Left lung (tissue), 1 donor: ENCODE data around the gene DIS3L2.

DNA sequence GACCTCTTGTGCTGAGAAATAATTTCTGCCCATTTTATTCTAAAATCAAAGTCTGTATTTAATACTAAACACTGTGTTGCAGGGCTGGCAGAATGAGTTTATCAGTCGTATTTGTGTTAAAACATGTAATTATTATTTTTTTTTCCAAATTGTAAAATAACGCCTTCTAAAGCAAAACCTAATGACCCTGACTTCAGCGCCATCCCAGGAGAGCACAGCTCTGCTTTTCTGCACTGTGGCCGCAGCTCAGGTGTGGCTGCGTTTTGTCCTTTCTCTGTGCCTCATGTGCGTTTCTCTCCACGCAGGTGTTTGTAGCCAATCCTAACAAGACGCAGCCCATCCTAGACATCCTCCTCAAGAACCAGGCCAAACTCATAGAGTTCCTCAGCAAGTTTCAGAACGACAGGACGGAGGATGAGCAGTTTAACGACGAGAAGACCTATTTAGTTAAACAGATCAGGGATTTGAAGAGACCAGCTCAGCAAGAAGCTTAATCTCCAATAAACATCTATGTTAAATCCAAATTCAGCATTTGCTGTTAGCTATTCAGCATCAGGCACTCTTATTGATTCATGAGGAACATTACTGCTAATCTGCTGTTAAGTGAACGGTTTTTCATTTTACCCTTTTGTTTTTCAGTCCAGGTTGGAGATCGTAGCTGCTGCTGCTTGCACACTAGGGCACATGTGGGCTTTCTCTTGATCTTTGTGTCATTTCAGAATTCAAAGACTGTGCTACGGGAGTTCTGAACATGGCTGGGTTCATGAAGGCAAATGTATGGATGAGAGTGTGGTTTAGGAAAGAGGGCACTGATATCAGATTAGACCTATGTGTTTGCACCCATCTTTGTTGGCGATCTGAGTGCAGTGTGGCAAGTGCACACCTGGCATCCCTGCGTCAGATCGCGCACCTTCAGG is 46.3 kb upstream of the ITM2C start:
- PRO-cap: no peak

- PRO-cap: no peak
These were observed 3.3 kb downstream of the ITM2C start for GRCh38 chr2:230867882-230868513.

- PRO-cap: no peak
These were observed 22.8 kb downstream of the GPR55 start for GRCh38 chr2:230902225-230902611.

GRCh38 chr2:230932469-230933128 is 7.6 kb upstream of the GPR55 start:
- PRO-cap: bidirectional peak, plus-strand start at chr2:230932833, minus-strand start at chr2:230932717

DNA sequence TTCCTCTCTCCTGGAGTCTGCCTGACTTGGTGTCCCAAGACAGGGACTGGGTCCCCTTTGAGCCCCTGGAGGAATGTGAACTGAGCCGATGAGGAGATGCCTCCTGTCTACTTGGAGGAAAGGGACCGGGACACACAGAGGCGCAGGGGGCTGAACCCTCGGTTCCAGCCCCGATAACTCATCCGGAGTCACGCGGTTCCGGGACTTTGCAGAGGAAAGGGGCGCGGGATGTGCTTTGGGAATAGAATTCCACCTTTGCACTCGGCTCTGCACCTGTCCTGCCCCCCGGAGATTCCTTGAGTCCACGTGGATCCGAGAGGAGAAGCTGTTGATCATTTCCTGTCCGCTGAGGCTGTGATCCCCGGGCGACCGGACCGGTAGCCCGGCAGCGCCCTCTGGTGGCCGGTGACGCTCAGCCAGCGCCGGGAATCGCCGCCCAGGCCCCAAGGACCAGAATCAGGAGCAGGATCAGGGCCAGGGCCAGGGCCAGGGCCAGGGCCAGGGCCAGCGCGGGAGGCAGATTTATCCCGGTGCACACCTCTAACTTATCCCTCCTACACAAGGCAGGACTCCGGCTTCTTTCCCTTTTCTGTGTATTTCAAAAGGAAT is 8.8 kb upstream of the SPATA3 start:
- PRO-cap: no peak

GRCh38 chr2:231036007-231036553 is 1.2 kb upstream of the C2orf72 start:
- PRO-cap: no peak

DNA sequence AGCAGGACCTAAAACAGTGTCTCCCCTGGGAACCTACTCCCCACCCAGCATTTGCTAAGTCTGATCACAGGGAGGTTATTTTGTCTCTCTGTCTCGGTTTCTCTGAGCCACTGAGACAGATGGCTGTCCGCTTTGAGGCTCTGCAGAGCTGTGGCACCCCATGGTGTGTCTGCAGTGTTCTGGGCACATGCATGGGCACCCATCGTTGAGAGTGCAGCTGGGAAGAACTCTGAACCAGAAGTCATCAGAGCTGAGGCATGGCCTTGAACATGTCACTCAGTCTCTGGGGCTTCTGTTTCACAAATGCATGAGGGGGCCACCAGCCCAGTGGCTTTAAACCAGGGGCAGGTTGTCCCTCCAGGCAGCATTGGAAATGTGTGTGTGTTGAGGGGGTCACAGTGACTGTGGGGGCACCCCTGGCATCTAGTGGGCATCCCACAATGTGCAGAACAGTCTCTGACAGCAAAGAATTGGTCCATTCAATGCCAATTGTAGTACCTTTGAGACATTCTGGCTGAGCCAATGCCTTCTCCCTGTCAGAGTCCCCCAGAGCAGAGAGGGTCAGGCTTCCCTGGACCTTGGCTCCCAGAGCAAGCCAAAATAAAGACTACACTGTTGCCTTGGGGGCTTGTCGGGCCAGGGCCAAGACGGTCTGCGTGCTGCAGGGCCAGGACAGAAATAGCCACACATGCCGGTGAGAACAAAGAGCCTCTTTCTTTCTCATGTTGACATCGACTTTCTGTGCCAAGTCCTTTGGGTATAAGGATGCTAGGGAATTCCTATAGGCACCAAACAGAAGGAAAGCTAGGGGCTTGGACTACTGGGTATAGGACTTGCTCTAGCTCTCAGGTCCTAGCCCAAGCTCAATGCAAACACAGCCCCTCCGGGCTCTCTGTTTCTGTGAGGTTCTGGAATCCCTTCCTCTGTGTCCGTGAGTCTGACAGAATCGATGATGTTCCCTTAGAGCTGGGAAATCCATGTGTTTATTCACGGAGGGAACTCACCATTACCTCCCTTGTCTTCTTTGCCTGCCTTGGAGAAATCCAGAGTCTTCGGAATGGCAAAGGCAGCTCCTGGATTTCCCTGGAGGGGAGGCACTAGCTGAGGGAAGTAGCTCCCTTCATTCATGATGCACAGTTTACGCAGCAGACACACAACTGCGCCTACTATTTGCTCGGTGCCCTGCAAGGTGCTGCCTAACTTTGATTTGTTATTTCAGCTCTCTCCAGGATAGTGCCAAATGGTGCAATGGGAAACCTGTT is 9.1 kb upstream of the PSMD1 start:
- PRO-cap: no peak

GRCh38 chr2:231199223-231199629 is 795 bp downstream of the ARMC9 start:
- PRO-cap: no peak

DNA sequence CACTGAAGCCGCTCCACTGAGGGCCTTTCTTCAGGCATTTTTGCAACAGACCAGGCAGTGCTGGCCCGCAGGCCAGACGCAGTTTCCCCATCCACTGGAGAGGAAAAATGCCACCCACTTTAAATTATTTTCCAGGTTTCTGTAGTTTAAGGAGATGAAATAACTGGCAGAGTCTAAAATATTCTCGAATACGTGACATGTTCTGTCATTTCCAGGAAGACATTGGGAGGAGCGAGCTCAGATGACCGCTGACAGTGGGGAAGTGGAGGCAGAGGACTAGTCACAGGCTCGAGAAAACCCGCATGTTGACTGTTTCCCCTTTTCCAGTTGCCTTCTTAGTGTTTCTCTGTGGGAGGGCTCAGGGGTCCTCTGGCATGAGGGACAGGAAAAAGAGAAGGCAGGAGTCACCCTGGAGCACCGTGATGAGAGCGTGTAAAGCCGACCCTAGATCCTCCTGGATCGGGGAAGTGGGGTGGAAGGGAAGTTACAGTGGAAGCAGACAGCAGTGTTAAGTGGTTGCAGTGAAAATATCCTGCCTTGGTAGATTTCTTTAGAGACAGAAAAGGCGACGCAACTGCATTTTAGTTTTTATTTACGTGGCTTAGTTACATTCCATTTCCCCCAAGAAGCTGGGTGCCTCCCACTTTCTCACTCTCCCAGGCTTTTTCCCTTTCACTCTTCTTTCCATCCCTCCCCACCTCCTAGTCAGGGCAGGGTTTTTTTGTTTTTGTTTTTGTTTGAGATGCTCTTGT is 53.1 kb upstream of the B3GNT7 start:
- PRO-cap: no peak

- PRO-cap: no peak
These were observed 1.6 kb downstream of the B3GNT7 start for GRCh38 chr2:231396989-231397571.

- PRO-cap: no peak
These were observed 11.6 kb downstream of the NCL start for GRCh38 chr2:231452593-231453263.

- PRO-cap: bidirectional peak, plus-strand start at chr2:231483712, minus-strand start at chr2:231483544; bidirectional peak, plus-strand start at chr2:231483913, minus-strand start at chr2:231484014
These were observed 19.4 kb upstream of the NCL start for GRCh38 chr2:231483436-231484424.

DNA sequence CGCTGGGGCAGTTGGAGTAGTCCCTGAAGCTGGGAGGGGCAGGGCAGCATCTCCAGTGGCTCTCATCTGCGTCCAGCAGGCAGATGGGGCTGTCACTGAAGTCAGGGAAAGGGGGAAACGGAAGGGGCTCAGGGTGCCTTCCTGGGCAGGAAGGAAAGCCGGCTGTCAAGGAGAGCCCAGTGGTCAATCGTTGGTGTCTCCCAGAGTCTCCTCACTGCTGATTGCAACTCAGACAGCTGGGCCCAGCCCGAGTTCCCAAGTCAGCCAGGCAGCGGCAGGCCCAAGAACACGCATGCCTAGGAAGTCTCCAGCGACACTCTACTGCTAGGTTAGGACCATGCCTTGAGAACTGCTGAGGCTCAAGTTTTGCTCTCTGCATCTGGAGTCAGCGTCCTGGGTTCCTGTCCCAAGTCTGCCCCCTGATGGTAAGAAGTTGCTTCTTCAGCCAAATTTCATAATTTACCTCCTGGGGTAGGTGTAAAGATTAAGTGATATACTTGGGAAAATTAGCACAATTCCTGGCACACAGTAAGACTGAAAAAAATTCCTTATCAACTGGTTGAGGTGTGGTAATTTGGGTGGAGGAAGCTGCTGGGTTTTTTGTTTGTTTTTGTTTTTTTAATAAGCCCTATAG is 27.5 kb upstream of the NMUR1 start:
- PRO-cap: unidirectional peak, minus-strand start at position 320 of the sequence

DNA sequence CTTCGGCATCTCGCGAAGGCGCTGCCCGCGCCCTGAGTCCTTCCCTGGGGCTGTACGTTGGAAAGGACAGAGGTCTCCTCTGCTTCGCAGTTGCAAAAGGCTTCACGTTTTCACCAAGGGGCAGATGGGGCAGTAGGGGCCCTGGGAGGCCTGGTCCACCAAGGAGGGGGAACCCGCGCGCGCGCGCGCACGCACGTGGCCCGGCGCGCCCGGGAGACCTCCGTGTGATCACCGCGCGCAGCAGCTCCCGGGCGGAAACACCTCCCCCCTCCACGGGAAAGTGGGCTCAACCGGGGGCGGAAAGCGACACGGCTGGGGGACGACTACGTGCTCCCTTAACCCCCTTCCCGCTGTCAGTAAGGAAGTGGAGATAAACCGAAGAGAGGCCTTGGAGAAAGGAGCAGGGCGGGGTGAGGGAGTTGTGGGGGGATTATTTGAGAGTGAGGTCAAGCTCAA is 22.0 kb downstream of the TEX44 start:
- PRO-cap: bidirectional peak, plus-strand start at position 209 of the sequence, minus-strand start at position 207 of the sequence

GRCh38 chr2:231717081-231717856 is 8.9 kb downstream of the PTMA start:
- PRO-cap: bidirectional peak, plus-strand start at chr2:231717598, minus-strand start at chr2:231717340

GRCh38 chr2:231789232-231790325 is 3.3 kb downstream of the COPS7B start:
- PRO-cap: no peak

DNA sequence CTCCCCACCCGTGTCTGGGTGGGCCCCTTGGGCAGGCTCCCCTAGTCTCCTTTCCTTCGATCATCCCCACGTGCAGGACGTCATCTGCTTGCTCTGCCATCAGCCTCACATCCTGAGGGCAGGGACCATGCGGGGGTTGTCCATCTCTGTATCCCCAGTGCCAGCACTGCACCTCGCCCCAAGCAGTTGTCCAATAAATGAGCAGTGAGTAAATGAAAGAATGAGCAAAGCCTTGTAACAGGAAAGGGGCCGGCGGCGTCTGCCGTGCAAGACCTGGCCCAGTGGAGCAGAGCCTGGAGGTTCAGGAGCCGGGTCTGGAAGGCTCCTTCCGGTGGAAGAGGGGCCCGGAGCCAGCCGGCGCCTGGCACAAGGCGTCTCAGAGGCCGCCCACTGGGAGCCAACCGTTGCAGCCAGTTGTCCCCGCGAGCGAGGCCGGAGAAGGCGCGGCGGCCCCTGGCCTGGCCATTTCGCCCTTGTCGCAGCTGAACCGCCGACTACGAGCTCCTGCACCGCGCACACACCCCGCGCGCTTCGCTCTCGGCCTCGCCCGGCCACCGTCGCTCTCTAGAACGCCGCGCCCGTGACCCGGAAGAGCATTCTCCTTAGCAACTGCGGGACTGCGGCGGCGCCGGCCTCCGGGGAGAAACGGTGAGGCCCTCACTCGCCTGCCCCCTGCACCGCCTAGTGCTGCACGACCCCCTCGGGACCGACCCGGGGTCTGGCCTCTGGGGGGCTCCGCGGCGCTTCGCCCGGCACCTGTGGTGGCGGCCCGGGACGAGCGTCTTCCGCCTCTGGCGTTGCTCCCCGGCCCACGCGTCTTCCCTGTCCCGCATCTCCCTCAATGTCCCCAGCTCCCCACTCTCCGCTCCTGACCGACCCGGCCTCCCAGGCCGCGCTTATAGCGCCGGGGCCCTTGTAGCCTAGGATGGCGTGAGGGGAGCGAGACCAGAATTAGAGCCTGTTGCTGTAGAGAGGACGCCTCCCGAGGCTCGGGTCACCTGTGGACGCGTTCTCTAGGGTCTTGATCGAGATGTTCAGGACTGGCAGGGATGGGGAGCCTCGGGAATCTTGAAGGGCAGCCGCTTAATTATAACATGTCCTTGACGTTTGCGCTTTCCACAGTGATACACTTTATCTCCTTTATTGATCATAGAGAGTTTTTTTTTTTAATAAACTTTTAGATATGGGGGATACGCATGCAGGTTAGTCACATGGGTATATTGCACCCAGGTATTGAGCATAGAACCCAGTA is at the start of gene DIS3L2:
DIS3L2 (plus strand) TSS at position 596 of the 1,252 bp plus-strand sequence.
- PRO-cap: bidirectional peak, plus-strand start at position 326 of the sequence, minus-strand start at position 316 of the sequence; bidirectional peak, plus-strand start at position 617 of the sequence, minus-strand start at position 533 of the sequence

- PRO-cap: no peak
These were observed 77.8 kb upstream of the ALPP start for GRCh38 chr2:232300752-232301141.

- PRO-cap: no peak
These were observed 12.9 kb upstream of the ECEL1 start for GRCh38 chr2:232500659-232500858.

DNA sequence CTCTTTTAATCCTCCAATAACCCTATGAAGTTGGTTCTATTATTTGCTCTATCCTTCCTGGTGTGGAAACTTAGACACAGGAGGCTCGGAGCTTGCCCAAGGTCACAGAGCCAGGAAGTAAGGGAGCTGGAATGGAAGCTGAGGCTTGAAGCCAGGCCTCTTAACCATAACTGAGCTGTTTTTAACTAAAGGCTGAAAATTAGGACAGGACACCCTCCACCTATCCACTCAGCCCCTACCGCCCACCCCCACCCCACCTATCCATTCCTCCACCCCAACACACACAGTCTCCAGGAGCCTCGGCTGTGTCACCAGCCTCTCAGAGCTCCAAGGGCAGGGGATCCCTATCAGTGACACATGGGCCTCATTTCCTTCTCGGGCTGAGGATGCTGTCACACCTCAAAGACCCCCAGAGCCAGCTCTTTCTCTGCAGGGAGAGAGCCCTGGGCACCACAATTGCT is 14.0 kb upstream of the ECEL1 start:
- PRO-cap: no peak